Adrenal gland (tissue), 7 donors: Measurements from ENCODE around the gene CYP20A1.

DNA sequence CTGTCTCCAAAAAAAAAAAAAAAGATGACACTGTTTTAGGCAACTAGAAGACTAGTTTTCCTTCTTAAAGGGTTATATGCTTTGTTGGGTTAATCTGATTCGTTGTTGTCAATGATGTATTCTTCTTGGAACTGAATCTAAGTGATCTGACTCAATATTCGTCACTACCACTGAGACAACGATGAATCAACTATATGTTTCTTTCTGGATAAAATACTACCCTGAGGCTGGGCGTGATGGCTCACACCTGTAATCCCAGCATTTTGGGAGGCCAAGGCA is 10.7 kb downstream of the NOP58 start:
- PRO-cap, 3 experiments, result no peak in any of the 3 experiments
- RAMPAGE, long total RNA, 4 experiments, result no peak in any of the 4 experiments
- RRBS, result no CpG with 5 or more reads among the region's 4 CpGs

DNA sequence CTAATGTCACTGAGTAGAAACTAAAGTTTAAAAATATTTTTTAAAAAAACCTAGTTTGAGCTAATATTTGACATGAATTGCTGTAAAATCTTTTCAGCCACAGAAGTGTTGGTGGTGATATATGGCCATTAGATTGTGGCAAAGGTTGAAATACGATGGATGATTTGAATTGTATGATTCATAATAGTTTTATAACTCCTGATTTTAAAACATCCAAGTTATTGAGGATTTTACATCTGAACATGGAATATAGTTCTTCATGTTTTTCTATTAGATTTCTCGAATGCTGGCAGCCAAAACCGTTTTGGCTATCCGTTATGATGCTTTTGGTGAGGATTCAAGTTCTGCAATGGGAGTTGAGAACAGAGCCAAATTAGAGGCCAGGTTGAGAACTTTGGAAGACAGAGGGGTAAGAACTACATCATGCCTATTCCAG is 31.6 kb downstream of the NOP58 start:
- PRO-cap, 3 experiments, result no peak in any of the 3 experiments
- RAMPAGE, long total RNA, 4 experiments, result no peak in any of the 4 experiments
- RRBS, result no CpG with 5 or more reads among the region's 4 CpGs

DNA sequence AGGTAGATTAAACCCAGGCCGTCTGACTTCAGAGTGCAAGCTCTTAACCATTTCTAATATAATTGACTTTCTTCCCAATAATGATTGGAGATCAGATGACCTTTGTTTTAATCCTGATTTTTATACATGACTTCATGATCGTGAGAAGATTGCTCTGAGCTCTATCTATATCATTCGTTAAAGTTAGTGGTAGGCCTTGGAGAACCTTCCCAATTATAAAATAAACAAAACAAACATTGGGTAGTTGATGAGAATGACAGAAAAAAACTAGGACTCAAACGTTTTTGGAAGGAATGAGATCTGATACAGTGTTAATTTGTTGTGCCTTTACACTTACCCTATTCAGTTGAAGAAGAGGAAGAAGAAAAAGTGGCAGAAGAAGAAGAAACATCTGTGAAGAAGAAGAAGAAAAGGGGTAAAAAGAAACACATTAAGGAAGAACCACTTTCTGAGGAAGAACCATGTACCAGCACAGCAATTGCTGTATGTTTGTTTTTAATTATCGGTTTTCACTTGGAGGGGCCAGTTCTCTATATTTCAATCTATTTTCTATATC is 37.1 kb downstream of the NOP58 start:
- PRO-cap, 3 experiments, result no peak in any of the 3 experiments
- RAMPAGE, long total RNA, 4 experiments, result no peak in any of the 4 experiments
- RRBS, result no CpG with 5 or more reads among the region's 5 CpGs

- PRO-cap, 3 experiments, result peak in 2 of 3 experiments; most common minus-strand start chr2:202317560 (in 2)
- RAMPAGE, long total RNA, 4 experiments, result no peak in any of the 4 experiments
- RRBS, result no CpG with 5 or more reads among the region's 7 CpGs
These were observed 51.9 kb downstream of the NOP58 start for GRCh38 chr2:202317380-202318009.

DNA sequence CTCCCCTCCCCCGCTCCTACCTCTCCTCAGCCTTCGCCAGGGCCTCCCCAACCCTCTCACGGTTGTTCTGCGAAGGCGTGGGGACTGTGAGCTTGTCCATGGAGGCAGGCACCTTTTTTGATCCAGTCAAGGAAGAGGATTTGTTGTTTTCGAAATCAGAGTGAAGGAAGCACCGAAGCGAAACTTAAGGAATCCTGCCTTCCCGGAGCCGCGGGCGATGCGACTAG is 557 bp downstream of the BMPR2 start:
- PRO-cap, 3 experiments, result peak in 3 of 3 experiments; most common plus-strand start position 62 of the sequence (in 2); most common minus-strand start position 88 of the sequence (in 1)
- RAMPAGE, long total RNA, 4 experiments, result no peak in any of the 4 experiments
- RRBS, result no CpG with 5 or more reads among the region's 13 CpGs

DNA sequence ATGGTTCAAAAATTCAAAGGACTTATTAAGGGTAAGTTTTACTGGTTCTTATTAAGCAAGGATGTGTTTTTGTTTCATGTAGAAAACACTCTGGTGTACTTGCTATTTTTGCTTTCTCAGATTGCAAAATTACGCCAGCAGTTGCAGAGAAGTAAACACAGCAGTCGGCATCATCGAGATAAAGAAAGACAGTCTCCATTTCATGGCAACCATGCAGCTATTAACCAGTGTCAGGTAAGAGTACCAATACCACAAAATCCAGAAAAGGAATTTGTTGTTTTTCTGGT is 91.3 kb downstream of the FAM117B start:
- PRO-cap, 3 experiments, result no peak in any of the 3 experiments
- RAMPAGE, long total RNA, 4 experiments, result no peak in any of the 4 experiments
- RRBS, result no CpG with 5 or more reads among the region's 3 CpGs

DNA sequence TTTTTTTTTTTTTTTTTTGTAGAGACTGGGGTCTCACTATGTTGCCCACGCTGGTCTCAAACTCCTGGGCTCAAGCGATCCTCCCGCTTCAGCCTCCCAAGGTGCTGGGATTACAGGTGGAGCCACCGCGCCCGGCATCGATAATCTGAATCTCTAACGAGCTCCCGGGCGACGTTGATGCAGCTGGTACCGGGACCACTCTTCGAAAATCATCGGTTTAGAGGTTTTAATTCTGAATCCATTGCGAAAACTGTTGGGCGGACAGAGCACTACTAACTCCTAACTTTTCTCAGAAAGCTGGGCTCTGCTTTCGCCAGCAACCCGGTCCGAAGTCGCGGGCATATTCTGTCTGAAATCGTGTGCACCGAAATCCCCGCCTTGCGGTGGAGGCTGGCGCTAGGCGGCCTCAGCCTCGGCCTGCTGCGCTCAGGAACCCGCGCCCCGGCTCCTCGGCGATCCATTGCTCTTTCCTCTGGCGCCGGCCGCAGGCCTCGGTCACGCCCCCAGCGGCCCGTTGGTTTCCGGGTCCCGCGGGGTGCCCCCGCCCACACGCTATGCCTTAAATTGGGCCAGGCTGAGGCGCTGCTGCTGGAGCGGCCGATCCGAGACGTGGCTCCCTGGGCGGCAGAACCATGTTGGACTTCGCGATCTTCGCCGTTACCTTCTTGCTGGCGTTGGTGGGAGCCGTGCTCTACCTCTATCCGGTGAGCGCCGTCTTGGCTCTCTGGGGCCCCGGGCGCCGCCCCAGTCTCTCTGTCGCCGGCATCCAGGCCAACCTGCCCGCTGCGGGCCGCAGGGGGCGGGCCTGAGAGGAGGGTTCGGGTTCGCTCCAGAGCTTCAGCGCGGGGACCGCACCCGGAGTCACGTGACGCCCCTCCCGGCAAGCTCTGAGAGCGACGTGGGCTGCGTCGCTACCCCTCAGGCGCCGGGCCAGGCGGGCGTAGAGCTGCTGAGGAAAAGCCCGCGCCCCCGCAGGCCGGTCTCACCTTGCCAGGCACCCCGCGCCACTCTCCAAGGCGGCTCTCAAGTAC is at the start of gene CYP20A1:
Gene CYP20A1, plus strand, starts transcription at position 588 of the 1,031 bp plus-strand sequence.
- PRO-cap, 3 experiments, result peak in 3 of 3 experiments; most common plus-strand start position 600 of the sequence (in 3); most common minus-strand start position 462 of the sequence (in 3)
- RAMPAGE, long total RNA, 4 experiments, result start-site peak on the plus strand in 4 of 4 experiments, centred at positions 570 to 589 of the sequence, 115 to 1,316 reads per replicate; start-site peak on the minus strand in 4 of 4 experiments, centred at positions 797 to 841 of the sequence, 31 to 152 reads per replicate
- RRBS, result under 1% methylated on average over 30 of the region's 94 CpGs

- PRO-cap, 3 experiments, result no peak in any of the 3 experiments
- RAMPAGE, long total RNA, 4 experiments, result no peak in any of the 4 experiments
These were observed 1.1 kb upstream of the RAPH1 start for GRCh38 chr2:203536190-203536704.

DNA sequence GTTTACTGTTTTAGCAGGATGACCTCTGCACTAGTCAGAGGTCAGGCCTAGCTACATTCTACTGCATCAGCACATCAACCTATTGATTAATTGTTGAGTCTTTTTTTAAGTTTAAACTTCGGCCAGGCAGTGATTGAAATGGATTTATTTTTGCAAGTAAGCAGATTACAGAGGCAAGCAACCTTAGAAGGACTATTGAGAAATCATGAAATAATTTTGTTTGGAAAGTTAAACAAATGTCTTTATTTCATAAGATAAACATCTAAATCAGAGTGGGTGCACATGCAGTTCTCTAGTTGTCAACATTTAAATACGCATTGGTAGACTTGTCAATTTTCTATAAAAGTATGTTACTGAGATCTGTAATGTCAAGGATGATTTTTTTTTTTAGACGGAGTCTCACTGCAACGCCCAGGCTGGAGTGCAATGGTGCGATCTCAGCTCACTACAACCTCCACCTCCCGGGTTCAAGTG is 75.2 kb upstream of the CD28 start:
- PRO-cap, 3 experiments, result no peak in any of the 3 experiments
- RAMPAGE, long total RNA, 4 experiments, result no peak in any of the 4 experiments
- RRBS, result no CpG with 5 or more reads among the region's 6 CpGs

GRCh38 chr2:203648164-203648725 is 58.2 kb upstream of the CD28 start:
- PRO-cap, 3 experiments, result no peak in any of the 3 experiments
- RAMPAGE, long total RNA, 4 experiments, result no peak in any of the 4 experiments
- RRBS, result no CpG with 5 or more reads among the region's 3 CpGs

GRCh38 chr2:203684814-203685705 is 21.4 kb upstream of the CD28 start:
- PRO-cap, 3 experiments, result peak in 2 of 3 experiments; most common plus-strand start chr2:203685542 (in 2)
- RAMPAGE, long total RNA, 4 experiments, result no peak in any of the 4 experiments
- RRBS, result no CpG with 5 or more reads among the region's 6 CpGs

DNA sequence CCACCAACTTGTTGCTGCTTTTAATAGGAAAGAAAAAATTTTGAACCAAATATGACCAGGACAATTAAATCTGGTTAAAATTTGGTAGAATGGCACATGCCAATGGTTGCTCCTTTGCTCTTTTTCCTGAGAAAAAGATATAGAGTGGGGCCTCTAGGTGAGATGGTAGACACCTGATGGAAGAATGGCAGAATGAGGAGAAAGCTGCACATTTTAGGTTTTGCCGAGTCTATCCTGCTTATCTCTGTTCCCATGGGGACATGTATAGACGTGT is 90.3 kb downstream of the ICOS start:
- PRO-cap, 3 experiments, result no peak in any of the 3 experiments
- RAMPAGE, long total RNA, 4 experiments, result no peak in any of the 4 experiments
- RRBS, result no CpG with 5 or more reads among the region's 2 CpGs

DNA sequence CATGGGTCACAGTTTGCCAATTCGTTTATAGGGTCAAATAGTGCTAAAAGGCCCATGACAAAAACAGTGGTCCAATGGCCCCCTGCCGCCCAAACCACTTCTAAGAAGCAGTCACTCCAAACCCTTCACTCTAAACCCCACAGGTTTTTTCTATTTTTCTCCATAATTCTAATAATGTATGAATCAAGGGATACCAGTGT is 125.0 kb downstream of the PARD3B start:
- PRO-cap, 3 experiments, result no peak in any of the 3 experiments
- RAMPAGE, long total RNA, 4 experiments, result no peak in any of the 4 experiments
- RRBS, result no CpG with 5 or more reads among the region's 2 CpGs

DNA sequence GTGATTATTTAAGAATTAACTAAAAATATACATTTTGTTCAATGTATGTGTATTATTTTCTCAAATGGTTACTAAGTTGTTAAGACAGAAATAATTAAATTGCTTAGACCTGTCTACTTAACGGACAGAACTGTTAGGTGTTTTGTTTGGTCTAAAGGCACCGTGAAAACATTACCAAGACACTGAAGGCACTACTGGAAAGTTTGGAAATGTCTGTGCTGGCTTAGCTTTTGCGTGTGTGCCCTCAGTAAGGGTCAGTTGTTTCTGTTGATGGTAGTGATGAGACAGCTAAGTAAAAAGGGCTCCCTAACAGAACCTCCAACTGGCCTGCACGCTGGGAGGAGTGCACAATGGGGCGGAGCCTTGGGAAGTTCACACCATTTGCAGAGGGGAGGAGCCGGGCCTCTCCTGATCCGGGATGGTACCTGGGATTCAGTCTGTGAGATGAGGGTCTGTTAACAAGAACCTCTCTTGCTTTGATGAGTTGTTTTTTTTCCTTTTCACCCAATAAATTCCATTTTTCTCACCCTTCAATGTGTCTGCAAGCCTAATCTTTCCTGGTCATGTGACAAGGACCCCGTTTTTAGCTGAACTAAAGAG is 368.6 kb downstream of the PARD3B start:
- PRO-cap, 3 experiments, result no peak in any of the 3 experiments
- RAMPAGE, long total RNA, 4 experiments, result no peak in any of the 4 experiments
- RRBS, result no CpG with 5 or more reads among the region's 8 CpGs

DNA sequence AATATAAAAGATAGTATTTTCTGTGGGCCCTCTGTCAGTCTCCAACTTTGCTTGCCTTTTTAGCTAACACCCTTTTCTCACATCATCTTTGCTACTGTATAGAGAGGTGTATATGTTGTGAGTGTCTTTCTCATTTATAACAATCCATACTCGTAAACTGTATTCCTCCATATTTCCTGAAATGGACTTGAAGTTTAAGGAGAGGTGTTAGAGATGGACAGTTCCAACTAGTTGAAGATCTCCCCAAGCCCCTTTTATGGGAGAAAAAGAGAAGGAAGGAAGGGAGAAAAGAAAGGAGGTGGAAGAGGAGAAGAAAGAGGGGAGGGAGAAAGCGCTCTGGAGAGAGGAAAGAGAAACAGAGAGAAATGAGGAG is 350.2 kb upstream of the NRP2 start:
- PRO-cap, 3 experiments, result no peak in any of the 3 experiments
- RAMPAGE, long total RNA, 4 experiments, result no peak in any of the 4 experiments
- RRBS, result no CpG with 5 or more reads among the region's 2 CpGs

- PRO-cap, 3 experiments, result no peak in any of the 3 experiments
- RAMPAGE, long total RNA, 4 experiments, result no peak in any of the 4 experiments
- RRBS, result no CpG with 5 or more reads among the region's 5 CpGs
These were observed 307.1 kb upstream of the NRP2 start for GRCh38 chr2:205375123-205375729.

GRCh38 chr2:205615271-205616069 is 66.8 kb upstream of the NRP2 start:
- PRO-cap, 3 experiments, result no peak in any of the 3 experiments
- RAMPAGE, long total RNA, 4 experiments, result start-site peak on the plus strand in 1 of 4 experiments, at chr2:205615493-205615811 at its widest, 6 to 8 reads per replicate
- RRBS, result 97% methylated on average over 4 of the region's 21 CpGs

- PRO-cap, 3 experiments, result peak in 3 of 3 experiments; most common plus-strand start chr2:205685491 (in 3); most common minus-strand start chr2:205685899 (in 3)
- RAMPAGE, long total RNA, 4 experiments, result no peak in any of the 4 experiments
- RRBS, result 5% methylated on average over 12 of the region's 79 CpGs
These were observed 3.2 kb downstream of the NRP2 start for GRCh38 chr2:205685254-205686110.

- PRO-cap, 3 experiments, result peak in 1 of 3 experiments; most common minus-strand start chr2:205688578 (in 1)
- RAMPAGE, long total RNA, 4 experiments, result no peak in any of the 4 experiments
- RRBS, result no CpG with 5 or more reads among the region's 1 CpG
These were observed 6.0 kb downstream of the NRP2 start for GRCh38 chr2:205688284-205688664.

GRCh38 chr2:205707654-205708808 is 25.7 kb downstream of the NRP2 start:
- PRO-cap, 3 experiments, result no peak in any of the 3 experiments
- RAMPAGE, long total RNA, 4 experiments, result no peak in any of the 4 experiments
- RRBS, result 88% methylated on average over 3 of the region's 23 CpGs